AG09319 (cell line): ENCODE measurements around the gene RPIA.

GRCh38 chr2:85861047-85861486 is 27.7 kb downstream of the ST3GAL5 start:
- RRBS, result no CpG with 5 or more reads among the region's 1 CpG

DNA sequence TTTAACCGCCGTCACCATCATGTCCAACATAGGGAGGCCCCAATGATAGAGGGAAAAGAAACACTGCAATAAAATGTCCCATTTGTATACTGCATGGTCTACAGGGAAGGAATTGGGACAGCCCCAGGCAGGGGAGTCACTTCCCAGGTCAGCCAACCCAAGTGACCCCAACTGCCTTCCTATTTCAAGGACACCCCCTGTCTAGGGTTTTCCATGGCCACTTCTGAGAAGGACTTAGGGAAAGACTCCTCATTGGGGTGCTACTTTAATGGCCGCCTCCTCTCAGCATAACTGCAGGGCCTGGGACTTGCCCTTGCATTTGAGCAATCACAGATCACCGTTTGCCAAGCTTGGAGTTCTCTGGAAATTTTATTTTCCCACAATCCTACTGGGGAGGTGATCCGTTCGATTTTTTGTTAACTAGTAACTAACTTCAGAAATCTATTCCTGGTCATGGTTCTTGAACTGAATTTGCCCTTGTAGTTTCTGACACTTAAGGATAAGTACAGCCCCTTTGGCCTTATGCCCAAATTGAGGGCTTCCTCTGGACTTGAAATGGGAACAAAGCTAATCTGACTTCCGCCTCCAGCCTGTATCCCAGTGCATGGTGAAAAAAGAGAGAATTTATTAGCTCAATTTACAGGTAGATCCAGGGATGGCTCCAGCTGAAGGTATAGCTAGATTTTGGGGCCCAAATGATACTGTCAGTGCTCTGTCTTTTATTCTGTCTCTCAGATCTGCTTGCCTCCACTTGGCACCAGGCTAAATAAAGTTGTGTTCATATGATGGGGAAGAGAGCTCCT is 60.5 kb upstream of the ST3GAL5 start:
- RRBS, result no CpG with 5 or more reads among the region's 7 CpGs

- RRBS, result no CpG with 5 or more reads among the region's 9 CpGs
Measured at GRCh38 chr2:86033453-86033920, 72.2 kb downstream of the POLR1A start.

DNA sequence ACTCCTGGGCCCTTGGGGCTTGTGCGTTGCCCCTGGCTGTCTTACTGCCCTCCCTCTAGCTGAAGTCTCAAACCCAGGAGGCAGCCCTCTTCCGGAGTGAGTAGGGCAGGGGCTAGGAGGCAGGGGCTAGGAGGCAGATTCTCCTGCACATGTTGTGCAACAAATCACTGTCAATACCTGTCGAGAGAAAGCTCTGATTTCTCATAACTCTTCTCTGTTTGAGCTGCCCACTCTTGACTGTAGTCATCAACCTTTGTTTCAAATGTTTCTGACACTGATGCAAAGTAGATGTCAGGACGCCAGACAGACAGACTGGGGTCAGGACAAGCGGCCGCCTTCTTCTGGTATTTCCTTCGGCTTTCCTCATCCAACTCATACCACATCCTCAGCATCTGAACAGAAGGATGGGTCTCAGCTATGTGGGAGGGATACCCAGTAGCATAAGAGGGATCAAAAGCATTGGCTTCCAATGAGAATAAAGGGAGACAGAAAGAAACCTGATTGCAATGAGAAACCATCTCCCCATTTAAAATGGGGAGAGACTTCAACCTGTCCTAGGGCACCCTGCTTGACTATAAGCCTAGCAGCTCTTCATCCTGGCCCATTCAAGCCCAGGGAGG is 63.9 kb downstream of the POLR1A start:
- RRBS, result no CpG with 5 or more reads among the region's 7 CpGs

DNA sequence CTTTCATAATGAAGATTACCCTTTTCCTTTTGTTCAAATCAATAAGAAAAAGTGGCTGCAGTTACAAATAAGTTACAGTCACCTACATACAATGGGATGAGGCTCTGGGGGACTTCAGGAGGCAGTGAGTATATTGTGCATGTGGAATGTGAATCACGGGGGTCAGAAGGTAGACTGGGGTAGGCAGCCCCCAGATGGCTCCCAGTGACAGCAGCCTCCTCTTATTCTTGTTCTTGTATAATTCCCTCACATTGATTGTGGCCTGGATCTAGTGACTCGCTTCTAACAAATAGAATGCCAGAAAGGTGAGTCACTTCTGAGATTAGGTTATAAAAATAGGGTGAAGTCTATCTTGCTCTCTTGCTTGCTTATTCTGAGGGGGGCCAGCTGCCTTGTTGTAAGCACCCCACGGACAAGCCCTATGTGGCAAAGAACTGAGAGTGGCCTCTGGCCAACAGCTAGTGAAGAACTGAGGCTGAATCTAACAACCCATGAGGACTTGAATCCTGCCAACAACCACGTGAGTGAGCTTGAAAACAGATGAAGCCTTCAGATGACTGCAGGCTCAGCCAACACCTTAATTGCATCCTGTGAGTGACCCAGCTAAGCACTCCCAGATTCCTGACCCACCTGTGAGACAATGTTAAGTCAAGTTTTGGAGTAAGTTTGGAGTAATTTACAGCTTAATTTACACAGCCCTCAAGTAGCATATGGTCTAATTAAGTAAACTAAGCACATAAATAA is 15.6 kb upstream of the RMND5A start:
- RRBS, result no CpG with 5 or more reads among the region's 4 CpGs

- RRBS, result no CpG with 5 or more reads among the region's 7 CpGs
Measured at GRCh38 chr2:87517453-87517822, 230.4 kb upstream of the PLGLB2 start.

DNA sequence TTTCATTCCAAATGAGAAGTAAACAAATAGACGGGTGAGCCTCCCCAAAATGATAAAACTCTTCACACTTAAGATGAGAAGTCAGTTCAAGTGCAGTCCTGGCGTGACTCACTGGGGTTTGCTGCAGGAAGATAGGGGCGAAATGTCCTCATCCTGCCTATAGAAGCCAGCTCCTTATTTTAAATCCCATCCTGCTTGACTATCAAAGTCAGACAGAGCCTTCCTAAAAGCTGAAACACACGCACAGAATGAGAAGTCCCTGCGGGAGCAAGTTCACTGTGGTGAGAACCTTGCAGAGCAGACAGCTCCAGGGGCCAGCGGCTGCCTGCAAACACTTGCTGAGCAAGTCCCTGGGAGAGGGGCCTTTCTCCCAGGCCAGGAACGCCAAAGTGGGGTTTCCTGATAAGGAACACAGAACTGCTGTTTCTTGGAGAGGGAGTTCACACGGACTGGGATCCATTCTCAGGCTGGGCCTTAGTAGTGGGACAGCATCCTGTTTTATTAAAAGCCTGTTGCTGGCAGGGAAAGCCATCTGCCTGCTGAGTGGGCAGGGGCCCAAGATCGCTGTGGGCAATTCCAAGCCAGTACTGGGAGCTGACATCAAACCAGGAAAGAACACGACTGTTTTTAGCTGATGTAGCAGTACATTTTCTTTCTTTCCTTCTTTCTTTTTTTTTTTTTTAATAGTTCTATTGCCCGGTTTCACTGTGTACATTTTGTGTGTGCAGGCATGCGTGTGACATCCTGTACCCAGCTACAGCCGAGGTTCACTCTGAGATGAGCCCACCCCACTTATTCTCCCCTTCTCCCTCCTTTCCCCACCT is 143.8 kb upstream of the PLGLB2 start:
- RRBS, result no CpG with 5 or more reads among the region's 13 CpGs

DNA sequence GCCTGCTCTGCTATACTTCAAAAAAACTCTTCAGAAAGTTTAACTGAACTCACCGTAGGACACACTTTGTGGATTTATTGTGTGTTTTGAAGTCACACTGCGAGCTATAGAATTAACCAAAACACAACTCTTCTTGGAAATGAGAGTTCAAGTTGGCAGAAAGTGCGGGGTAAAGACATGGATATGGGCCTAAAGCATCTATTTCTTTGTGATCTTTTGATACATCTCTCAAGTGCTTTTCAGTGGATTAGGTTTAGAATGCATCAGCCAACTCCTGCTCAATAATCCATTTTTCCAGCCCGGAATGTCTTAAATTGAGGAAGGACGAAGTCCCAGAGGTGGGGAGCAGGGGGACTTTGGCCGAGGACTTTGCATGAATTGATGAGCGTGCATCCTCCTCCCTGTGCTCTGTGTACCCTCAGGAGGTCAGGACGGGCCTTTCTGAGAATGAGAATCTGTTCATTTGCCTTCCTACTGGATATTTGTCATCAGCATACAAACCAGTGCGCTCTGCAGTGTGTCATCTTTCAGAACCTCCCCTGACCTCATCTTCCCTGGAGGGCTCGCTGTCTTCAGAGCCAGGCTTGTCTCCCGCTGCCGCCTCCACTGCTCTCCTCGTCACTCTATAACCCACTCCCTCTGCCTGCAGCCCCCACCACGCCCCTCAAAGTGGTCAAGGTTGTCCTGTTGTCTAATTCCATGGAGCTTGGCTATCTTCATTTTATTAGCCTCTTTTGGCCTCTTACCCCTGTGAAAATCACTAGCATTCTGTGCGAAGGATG is 2.6 kb downstream of the PLGLB2 start:
- RRBS, result no CpG with 5 or more reads among the region's 15 CpGs

DNA sequence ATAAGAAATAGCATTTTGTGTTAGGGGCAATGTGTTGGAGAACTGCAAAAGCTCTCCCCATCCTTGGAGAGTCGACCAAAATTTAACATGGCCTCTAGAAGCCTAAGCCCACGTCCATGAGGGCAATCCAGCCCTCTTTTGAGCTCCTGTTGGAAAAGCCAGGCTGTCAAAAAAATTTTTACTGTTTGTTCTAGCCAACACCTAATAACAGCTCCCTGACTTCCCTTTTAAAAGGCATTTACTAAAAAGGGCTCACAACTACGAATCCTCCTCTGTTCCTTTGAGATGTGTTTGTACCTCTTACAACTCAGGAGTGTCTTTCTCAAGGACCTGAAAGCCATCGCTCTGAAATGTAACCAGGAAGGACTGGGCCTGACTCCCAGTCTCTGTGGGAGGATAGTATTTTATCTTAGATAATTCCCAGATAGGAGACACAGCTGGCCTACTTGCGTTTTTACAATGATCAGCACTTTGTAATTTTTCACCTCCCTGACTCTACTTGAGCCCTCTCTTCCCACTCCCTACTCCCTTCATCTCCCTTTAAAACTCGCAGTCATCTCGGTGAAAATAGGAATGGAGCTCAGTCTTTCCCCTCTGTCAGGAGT is 1.3 kb downstream of the KRCC1 start:
- RRBS, result no CpG with 5 or more reads among the region's 7 CpGs

- RRBS, result no CpG with 5 or more reads among the region's 10 CpGs
Measured at GRCh38 chr2:88076922-88077490, 9.4 kb downstream of the SMYD1 start.

DNA sequence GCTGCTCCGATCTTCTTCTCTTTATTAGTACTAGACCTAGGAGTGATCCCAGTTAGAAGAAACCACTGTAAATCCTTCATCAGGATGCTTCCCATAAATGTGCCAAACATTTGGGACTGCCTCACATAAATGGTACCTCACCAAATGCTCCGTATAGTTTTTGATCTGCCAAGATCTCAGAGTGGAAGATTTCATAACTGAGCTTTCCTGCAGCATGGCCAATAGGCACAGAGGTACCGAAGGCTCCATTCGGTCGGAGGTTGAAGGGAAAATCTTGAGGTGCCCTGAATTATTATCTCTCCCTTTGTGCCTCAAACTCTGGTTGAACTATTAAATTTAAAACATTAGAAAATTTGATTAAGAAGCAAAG is 10.5 kb upstream of the FABP1 start:
- RRBS, result no CpG with 5 or more reads among the region's 5 CpGs

DNA sequence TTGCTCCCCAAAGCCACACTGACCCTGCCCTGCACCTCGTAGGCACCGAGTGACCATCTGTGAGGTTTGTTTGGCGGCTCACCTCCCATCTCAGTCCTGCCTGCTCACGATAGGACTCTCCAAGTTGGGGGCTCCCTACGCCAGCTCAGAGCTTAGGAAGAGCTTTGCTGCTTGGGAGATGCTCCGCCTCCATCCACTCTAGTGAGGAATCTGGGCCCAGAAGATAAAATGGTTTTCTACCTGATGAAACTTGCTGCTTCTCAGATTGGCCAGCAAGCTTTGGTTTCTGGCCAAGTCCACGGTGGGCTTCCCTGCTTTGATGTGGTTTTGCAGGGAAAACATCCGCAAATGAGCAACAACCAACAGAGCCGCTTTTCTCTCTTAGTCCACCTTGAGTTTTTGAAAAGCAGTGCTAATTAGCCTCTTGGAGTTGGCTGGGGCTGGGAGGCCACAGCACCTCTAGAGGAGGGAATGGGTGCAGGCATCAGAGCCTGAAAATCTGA is 42.1 kb downstream of the THNSL2 start:
- RRBS, result no CpG with 5 or more reads among the region's 9 CpGs

GRCh38 chr2:88281925-88282424 is 111.8 kb downstream of the THNSL2 start:
- RRBS, result no CpG with 5 or more reads among the region's 6 CpGs

GRCh38 chr2:88506612-88507011 is 17.8 kb upstream of the TEX37 start:
- RRBS, result no CpG with 5 or more reads among the region's 6 CpGs

DNA sequence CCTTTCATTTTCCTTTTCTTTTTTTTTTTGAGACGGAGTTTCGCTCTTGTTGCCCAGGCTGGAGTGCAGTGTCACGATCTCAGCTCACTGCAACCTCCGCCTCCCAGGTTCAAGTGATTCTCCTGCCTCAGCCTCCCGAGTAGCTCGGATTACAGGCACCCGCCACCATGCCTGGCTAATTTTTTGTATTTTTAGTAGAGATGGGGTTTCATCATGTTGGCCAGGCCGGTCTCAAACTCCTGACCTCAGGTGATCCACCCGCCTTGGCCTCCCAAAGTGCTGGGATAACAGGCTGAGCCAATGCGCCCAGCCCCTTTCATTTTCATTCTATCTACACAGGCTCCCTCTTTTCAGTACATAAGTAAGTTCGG is 3.3 kb downstream of the EIF2AK3 start:
- RRBS, result no CpG with 5 or more reads among the region's 11 CpGs

DNA sequence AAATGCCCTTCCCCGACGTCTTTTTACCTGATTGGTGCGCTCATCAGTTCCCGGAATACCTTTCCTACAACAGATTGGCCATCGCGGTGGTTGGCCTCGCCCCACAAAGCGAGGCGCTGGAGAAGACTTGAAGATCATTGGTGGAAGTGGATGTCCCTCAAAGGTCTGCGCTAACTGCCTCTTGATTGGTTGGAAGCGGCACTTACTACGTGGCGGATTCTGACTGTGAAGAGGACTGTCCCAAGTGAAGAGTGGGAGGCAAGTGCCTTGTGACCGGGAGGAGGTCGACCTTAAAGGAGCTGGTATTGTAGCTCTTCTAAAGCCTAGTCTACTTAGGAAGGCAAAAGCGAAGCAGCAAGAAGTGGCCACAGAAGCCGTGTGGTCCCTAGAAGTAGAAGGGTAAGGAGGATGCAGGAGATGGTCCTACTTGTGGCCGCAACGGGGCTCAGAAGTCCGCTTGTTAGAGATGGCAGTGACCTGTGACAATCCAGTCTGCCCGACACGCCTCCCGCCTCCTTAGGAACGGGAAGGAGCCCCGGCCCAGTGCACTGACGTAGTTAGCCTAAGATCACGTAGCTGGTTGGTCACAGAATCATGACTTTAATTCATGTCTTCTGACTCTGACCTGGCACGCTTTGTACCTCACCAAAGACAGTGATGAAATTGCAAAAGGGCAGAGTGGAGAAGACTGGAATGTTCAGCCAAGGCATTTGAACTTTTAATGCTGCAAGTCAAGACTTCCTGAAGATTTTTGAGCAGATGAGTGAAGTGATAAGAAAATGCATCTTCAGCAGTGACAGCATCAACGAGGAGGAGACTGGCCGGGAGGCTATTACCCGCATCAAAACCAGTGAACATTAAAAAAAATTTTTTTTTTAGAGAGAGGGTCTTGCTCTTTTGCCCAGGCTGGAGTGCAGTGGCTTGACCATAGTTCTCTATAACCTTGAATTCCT is 674 bp upstream of the EIF2AK3 start:
- RRBS, result 2% methylated on average over 3 of the region's 31 CpGs

- RRBS, result 3% methylated on average over 17 of the region's 66 CpGs
Measured at GRCh38 chr2:88691592-88692704, at the start of gene RPIA. Gene RPIA, plus strand, starts transcription at chr2:88691673.

- RRBS, result no CpG with 5 or more reads among the region's 3 CpGs
Measured at GRCh38 chr2:88698712-88699403, 7.4 kb downstream of the RPIA start.

- RRBS, result no CpG with 5 or more reads among the region's 2 CpGs
Measured at GRCh38 chr2:88754139-88754750, 62.8 kb downstream of the RPIA start.

GRCh38 chr2:88832500-88832995 is 141.1 kb downstream of the RPIA start:
- RRBS, result no CpG with 5 or more reads among the region's 5 CpGs